K562 (cell line): ENCODE measurements around the genes RNF166 and PIEZO1.

GRCh38 chr16:88673593-88674520, 11.0 kb upstream of the MVD start:
- RAMPAGE, long total RNA, result no peak
- RRBS, result no CpG with 5 or more reads among the region's 24 CpGs
PRO-cap:
- standard, result no peak
- CoPRO, capped RNA only, 2 experiments, result no peak in any of the 2 experiments
- CoPRO, capped and uncapped RNA, 2 experiments, result no peak in any of the 2 experiments
- CoPRO, uncapped RNA only, 2 experiments, result no peak in any of the 2 experiments
CAGE:
- cytosol, long polyA plus RNA, result no peak
- long polyA plus RNA, result no peak
- nucleolus, long total RNA, result no peak
- nucleus, long polyA plus RNA, result no peak

GRCh38 chr16:88691769-88692613, 5.7 kb upstream of the SNAI3 start:
- RAMPAGE, long total RNA, result no peak
- RRBS, result 83% methylated on average over 5 of the region's 31 CpGs
PRO-cap:
- standard, result no peak
- CoPRO, capped RNA only, 2 experiments, result no peak in any of the 2 experiments
- CoPRO, capped and uncapped RNA, 2 experiments, result no peak in any of the 2 experiments
- CoPRO, uncapped RNA only, 2 experiments, result no peak in any of the 2 experiments
CAGE:
- cytosol, long polyA plus RNA, result no peak
- long polyA plus RNA, result no peak
- nucleolus, long total RNA, result no peak
- nucleus, long polyA plus RNA, result no peak

DNA sequence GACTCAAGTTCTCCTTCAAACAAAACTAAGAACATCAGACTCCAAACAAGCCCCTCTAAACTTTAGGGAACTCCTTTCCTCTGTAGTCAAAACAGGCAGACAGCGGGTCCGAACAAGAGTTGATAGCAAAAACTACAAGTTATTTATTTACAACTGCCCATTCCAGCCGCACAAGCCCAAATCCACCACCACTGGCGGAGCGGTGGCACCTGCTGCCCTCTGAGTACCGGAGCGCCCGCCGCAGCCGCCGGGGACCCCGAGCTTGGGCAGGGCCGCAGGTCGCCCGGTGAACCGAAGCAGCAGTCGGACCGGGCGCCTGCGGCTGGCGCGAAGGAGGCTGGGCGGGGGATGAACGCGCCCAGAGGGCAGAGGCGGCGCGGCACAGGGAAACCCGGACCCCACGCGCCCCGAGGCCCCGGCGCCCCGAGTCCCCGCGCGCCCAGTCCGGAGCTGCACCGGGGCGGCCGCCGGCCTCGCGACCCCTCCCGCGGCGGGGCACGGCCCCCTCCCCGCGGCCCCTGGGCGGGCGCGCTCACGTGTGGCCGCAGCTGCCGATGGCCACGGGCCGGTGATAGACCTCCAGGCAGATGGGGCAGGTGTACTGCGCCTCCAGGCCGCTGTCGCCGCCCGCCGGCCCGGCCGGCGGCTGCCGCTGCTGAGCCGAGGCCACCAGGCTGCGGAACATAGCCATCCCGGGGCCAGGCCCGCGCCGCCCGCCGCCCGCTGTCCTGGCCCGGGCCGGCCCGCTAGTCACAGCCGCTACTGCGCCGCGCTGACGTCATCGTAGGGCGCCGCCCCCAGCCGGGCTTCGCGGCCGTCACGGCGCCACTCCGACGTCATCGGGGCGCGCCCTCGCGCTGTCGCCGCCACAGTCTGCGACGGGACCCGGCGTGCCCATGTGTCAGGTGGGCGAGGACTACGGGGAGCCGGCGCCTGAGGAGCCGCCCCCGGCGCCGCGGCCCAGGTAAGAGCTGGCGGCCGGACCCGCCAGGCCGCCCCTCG, at the start of gene RNF166:
Gene RNF166, minus strand, starts transcription at position 774 of the 1,002 bp plus-strand sequence.
- RAMPAGE, long total RNA, result start-site peak on the plus strand centred at position 877 of the sequence, 57 bp wide, 266 and 173 reads in 2 replicates
- RRBS, result 2% methylated on average over 53 of the region's 122 CpGs
PRO-cap:
- standard, result bidirectional peak, plus-strand start at position 335 of the sequence, minus-strand start at position 219 of the sequence; bidirectional peak, plus-strand start at position 869 of the sequence, minus-strand start at position 754 of the sequence
- CoPRO, capped RNA only, 2 experiments, result peak in 2 of 2 experiments; most common plus-strand start position 839 of the sequence (in 1); most common minus-strand start position 754 of the sequence (in 2)
- CoPRO, capped and uncapped RNA, 2 experiments, result peak in 2 of 2 experiments; most common plus-strand start position 839 of the sequence (in 2); most common minus-strand start position 748 of the sequence (in 1)
- CoPRO, uncapped RNA only, 2 experiments, result peak in 1 of 2 experiments; most common plus-strand start position 871 of the sequence (in 1); most common minus-strand start position 685 of the sequence (in 1)
CAGE:
- cytosol, long polyA plus RNA, result start-site peak on the plus strand centred at position 882 of the sequence, 61 bp wide, 354 and 296 reads in 2 replicates
- long polyA plus RNA, result no peak
- nucleolus, long total RNA, result no peak
- nucleus, long polyA plus RNA, result start-site peak on the plus strand centred at position 883 of the sequence, 63 bp wide, 330 and 278 reads in 2 replicates

DNA sequence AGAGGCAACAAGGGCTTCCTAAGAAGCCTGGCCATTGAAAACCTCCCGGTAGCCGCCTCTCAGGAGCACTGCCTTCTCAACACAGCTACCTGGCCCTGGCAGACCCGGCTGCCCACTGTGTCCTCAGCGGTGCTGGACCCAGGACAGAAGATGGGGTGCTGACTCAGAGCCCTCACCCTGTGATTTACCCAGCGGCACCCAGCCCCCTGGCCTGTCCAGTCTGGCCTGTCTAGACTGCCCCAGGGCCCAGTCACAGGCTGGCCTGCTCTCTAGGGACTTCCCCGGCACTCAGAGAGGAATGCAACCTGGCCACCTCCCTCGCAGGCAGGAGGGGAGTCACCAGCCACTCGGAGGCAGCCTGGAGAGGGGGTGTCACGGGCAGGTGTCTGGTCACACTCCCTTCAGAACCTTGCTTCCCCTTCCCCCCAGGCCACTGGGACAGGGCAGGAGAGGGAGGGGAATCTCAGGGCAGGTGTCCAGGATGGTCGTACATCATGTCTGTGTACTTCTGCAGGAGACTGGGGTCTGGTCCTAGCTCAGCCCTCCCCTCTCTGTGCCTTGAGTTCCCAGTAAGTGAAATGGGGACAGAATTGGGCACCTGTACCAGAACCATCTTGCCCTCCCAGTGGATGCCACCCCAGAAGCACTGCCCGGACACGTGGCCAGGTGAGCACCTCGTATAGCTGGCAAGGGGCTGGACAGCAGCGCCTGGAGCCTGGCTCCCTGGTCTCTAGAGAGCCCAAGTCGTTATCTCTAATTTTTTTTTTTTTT, 19.9 kb downstream of the PIEZO1 start:
- RAMPAGE, long total RNA, result no peak
- RRBS, result 96% methylated on average over 3 of the region's 15 CpGs
PRO-cap:
- standard, result no peak
- CoPRO, capped RNA only, 2 experiments, result no peak in any of the 2 experiments
- CoPRO, capped and uncapped RNA, 2 experiments, result no peak in any of the 2 experiments
- CoPRO, uncapped RNA only, 2 experiments, result peak in 1 of 2 experiments; most common minus-strand start position 510 of the sequence (in 1)
CAGE:
- cytosol, long polyA plus RNA, result no peak
- long polyA plus RNA, result no peak
- nucleolus, long total RNA, result no peak
- nucleus, long polyA plus RNA, result no peak

- RAMPAGE, long total RNA, result no peak
- RRBS, result 60% methylated on average over 11 of the region's 36 CpGs
PRO-cap:
- standard, result bidirectional peak, plus-strand start at chr16:88780456, minus-strand start at chr16:88780262
- CoPRO, capped RNA only, 2 experiments, result peak in 2 of 2 experiments; most common plus-strand start chr16:88780456 (in 2); most common minus-strand start chr16:88780242 (in 1)
- CoPRO, capped and uncapped RNA, 2 experiments, result peak in 2 of 2 experiments; most common plus-strand start chr16:88780456 (in 2); most common minus-strand start chr16:88780233 (in 1)
- CoPRO, uncapped RNA only, 2 experiments, result peak in 1 of 2 experiments; most common plus-strand start chr16:88780073 (in 1); most common minus-strand start chr16:88780011 (in 1)
CAGE:
- cytosol, long polyA plus RNA, result no peak
- long polyA plus RNA, result no peak
- nucleolus, long total RNA, result no peak
- nucleus, long polyA plus RNA, result no peak
Observed at GRCh38 chr16:88779500-88780729, 5.1 kb downstream of the PIEZO1 start.

DNA sequence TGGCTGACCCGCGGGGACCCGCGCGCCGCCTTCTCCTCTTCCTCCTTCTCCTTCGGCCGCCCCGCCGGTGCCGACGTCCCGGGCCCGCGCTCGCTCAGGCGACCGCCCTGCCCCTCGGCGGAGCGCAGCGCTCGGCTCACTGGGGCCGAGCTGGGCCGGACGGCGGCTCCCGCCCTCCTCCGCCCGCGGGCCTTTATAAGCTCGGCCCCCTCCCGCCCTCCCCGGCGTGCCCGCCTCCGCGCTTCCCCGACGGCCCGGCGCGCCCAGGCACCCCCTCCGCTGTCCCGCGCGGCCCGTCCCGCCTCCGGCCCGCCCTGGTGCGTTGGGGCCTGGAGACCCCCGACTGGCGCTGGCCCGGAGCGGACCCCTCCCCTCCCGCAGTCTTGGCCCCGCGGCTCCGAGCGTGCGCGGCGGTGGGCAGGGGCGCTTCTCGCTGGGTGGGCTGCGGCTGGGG, at the start of gene PIEZO1:
Gene PIEZO1, minus strand, starts transcription at position 171 of the 454 bp plus-strand sequence.
- RAMPAGE, long total RNA, result no peak
- RRBS, result 1% methylated on average over 44 of the region's 67 CpGs
PRO-cap:
- standard, result bidirectional peak, plus-strand start at position 224 of the sequence, minus-strand start at position 171 of the sequence
- CoPRO, capped RNA only, 2 experiments, result peak in 2 of 2 experiments; most common plus-strand start position 224 of the sequence (in 2); most common minus-strand start position 171 of the sequence (in 2)
- CoPRO, capped and uncapped RNA, 2 experiments, result peak in 2 of 2 experiments; most common plus-strand start position 224 of the sequence (in 1); most common minus-strand start position 171 of the sequence (in 2)
- CoPRO, uncapped RNA only, 2 experiments, result peak in 2 of 2 experiments; most common plus-strand start position 224 of the sequence (in 2); most common minus-strand start position 171 of the sequence (in 2)
CAGE:
- cytosol, long polyA plus RNA, result start-site peak on the minus strand centred at position 125 of the sequence, 33 bp wide, 81 and 26 reads in 2 replicates
- long polyA plus RNA, result start-site peak on the minus strand centred at position 160 of the sequence, 176 bp wide, 56 and 136 reads in 2 replicates
- nucleolus, long total RNA, result no peak
- nucleus, long polyA plus RNA, result no peak

- RAMPAGE, long total RNA, result no peak
- RRBS, result 63% methylated on average over 11 of the region's 35 CpGs
PRO-cap:
- standard, result bidirectional peak, plus-strand start at chr16:88793853, minus-strand start at chr16:88793722
- CoPRO, capped RNA only, 2 experiments, result no peak in any of the 2 experiments
- CoPRO, capped and uncapped RNA, 2 experiments, result no peak in any of the 2 experiments
- CoPRO, uncapped RNA only, 2 experiments, result no peak in any of the 2 experiments
CAGE:
- cytosol, long polyA plus RNA, result no peak
- long polyA plus RNA, result no peak
- nucleolus, long total RNA, result no peak
- nucleus, long polyA plus RNA, result no peak
Observed at GRCh38 chr16:88793299-88794062, 8.5 kb upstream of the PIEZO1 start.

GRCh38 chr16:88804455-88805079, 978 bp downstream of the CDT1 start:
- RAMPAGE, long total RNA, result no peak
- RRBS, result 2% methylated on average over 11 of the region's 30 CpGs
PRO-cap:
- standard, result unidirectional peak, minus-strand start at chr16:88804609
- CoPRO, capped RNA only, 2 experiments, result no peak in any of the 2 experiments
- CoPRO, capped and uncapped RNA, 2 experiments, result peak in 2 of 2 experiments; most common plus-strand start chr16:88804610 (in 1); most common minus-strand start chr16:88804609 (in 2)
- CoPRO, uncapped RNA only, 2 experiments, result no peak in any of the 2 experiments
CAGE:
- cytosol, long polyA plus RNA, result no peak
- long polyA plus RNA, result no peak
- nucleolus, long total RNA, result no peak
- nucleus, long polyA plus RNA, result no peak

DNA sequence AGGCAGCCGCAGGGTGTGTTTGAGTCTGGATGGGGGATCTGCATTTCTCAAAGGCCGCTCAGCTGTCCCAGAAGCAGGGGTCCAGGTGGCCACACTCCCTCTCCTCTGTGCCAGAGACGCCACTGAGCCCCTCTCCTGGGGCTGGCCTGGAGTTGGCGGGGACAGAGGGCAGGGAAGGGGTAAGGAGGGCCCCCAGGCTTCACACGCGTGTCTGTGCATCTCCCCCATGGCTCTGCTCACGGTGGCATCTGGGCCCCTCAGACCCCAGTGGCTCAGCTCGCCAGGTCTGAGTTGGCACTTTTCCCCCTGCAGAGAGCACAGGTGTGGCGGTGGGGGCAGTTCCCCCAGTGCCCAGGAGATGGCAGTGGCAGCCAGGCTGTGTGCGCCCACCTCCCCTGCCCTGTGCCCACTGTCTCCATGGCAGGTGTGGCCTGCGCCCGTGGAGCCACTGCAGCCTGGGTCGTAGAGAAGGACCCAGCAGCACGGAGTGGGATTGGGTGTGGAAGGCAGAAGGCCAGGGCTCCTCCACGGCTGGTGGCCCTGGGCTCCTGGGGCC, 4.2 kb upstream of the APRT start:
- RAMPAGE, long total RNA, result no peak
- RRBS, result no CpG with 5 or more reads among the region's 15 CpGs
PRO-cap:
- standard, result no peak
- CoPRO, capped RNA only, 2 experiments, result no peak in any of the 2 experiments
- CoPRO, capped and uncapped RNA, 2 experiments, result no peak in any of the 2 experiments
- CoPRO, uncapped RNA only, 2 experiments, result no peak in any of the 2 experiments
CAGE:
- cytosol, long polyA plus RNA, result no peak
- long polyA plus RNA, result no peak
- nucleolus, long total RNA, result no peak
- nucleus, long polyA plus RNA, result no peak

DNA sequence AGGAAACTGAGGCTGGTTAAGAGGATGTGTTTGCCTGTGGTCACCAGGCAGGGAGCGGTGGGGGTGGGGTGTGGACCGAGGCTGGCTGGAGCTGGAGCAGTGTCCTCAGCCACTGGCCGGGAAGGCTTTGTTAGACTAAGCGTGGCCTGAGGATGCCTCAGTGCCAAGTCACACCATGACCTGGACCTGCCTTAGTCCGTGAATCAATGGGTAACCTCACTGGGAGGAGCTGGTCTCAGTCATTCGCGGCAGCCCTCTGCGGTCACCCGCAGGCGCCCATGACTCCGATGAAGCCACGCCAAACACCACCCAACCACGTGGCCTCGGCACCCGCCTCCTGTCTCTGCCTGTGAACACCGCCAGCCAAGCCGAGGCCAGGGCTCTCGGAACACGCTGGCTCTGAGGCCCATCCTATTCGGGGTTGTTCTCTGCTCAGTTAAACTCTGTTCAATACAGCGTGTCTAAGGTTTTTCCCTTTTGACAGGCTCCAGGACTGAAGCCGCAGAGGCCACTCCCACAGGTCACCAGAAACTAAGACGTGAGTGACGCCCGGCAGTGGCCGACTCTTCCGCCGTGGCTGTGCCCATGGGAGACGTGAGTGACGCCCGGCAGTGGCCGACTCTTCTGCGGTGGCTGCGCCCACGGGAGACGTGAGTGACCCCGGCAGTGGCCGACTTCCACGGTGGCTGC, 16.7 kb upstream of the PABPN1L start:
- RAMPAGE, long total RNA, result no peak
- RRBS, result 97% methylated on average over 7 of the region's 39 CpGs
PRO-cap:
- standard, result no peak
- CoPRO, capped RNA only, 2 experiments, result no peak in any of the 2 experiments
- CoPRO, capped and uncapped RNA, 2 experiments, result no peak in any of the 2 experiments
- CoPRO, uncapped RNA only, 2 experiments, result peak in 2 of 2 experiments; most common minus-strand start position 193 of the sequence (in 1)
CAGE:
- cytosol, long polyA plus RNA, result no peak
- long polyA plus RNA, result no peak
- nucleolus, long total RNA, result no peak
- nucleus, long polyA plus RNA, result no peak

GRCh38 chr16:88888903-88889420, 22.5 kb upstream of the PABPN1L start:
- RAMPAGE, long total RNA, result no peak
- RRBS, result no CpG with 5 or more reads among the region's 23 CpGs
PRO-cap:
- standard, result no peak
- CoPRO, capped RNA only, 2 experiments, result no peak in any of the 2 experiments
- CoPRO, capped and uncapped RNA, 2 experiments, result peak in 1 of 2 experiments; most common minus-strand start chr16:88888980 (in 1)
- CoPRO, uncapped RNA only, 2 experiments, result peak in 1 of 2 experiments; most common minus-strand start chr16:88889053 (in 1)
CAGE:
- cytosol, long polyA plus RNA, result no peak
- long polyA plus RNA, result no peak
- nucleolus, long total RNA, result no peak
- nucleus, long polyA plus RNA, result no peak

DNA sequence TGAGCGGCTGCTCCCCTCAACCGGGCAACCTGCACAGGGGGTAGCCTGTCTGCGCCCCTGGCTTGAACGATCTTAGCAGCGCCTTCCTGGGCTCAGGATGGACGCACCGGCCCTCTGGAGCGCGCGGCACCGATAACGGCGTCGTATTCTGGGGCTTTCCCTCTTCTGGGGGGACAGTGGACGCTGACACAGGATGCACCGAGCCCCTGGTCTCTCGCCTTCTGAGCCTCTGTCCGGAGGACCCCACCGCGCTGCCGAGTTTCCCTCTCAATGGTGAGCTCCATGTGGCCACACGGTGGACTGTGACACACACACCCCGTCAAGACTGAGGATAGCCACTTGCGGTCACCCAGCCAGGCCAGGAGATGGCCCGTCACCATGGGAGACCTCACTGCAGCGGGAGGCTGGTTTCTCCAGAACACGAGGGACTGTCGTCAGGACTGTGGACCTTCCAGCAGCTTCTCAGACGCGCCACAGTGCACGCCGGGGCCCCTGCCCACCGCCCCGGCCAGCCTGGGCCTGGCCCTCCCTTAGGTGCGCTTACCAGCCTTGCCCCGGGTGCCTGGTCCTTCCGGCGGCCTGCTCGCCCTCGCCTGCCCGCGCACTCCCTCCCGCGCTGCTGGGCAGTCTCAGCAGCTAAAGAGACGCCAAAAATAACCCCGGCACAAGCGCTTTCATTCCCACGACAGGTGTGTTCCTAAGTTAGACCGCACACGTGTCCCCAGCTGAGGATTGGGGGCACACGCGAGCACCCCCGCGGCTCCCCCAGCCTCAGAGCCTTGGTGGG, 30.0 kb upstream of the PABPN1L start:
- RAMPAGE, long total RNA, result no peak
- RRBS, result 90% methylated on average over 16 of the region's 54 CpGs
PRO-cap:
- standard, result no peak
- CoPRO, capped RNA only, 2 experiments, result no peak in any of the 2 experiments
- CoPRO, capped and uncapped RNA, 2 experiments, result no peak in any of the 2 experiments
- CoPRO, uncapped RNA only, 2 experiments, result peak in 2 of 2 experiments; most common minus-strand start position 655 of the sequence (in 2)
CAGE:
- cytosol, long polyA plus RNA, result no peak
- long polyA plus RNA, result no peak
- nucleolus, long total RNA, result no peak
- nucleus, long polyA plus RNA, result no peak

DNA sequence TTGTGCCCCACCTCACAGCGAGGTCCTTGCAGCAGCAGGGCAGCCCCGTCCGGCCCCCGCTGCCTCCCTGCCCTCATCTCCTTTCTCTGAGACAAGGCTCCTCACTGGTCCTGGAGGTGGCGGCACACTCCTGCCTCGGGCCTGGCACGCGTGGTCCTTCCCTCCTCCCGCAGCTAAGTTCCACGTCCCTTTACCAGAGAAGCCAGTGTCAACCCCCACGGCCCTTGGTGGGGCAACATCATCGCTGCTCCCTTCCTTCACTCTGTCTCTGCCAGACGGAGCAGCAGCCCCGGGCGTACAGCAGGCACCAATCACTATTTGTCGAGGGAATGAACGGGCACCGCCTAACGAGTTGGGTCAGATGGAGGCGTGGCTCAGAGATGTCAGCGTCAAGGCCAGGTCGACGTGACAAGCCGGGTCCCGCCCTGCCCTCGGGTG, 50.1 kb downstream of the CBFA2T3 start:
- RAMPAGE, long total RNA, result no peak
- RRBS, result no CpG with 5 or more reads among the region's 26 CpGs
PRO-cap:
- standard, result no peak
- CoPRO, capped RNA only, 2 experiments, result no peak in any of the 2 experiments
- CoPRO, capped and uncapped RNA, 2 experiments, result no peak in any of the 2 experiments
- CoPRO, uncapped RNA only, 2 experiments, result no peak in any of the 2 experiments
CAGE:
- cytosol, long polyA plus RNA, result no peak
- long polyA plus RNA, result no peak
- nucleolus, long total RNA, result no peak
- nucleus, long polyA plus RNA, result no peak

DNA sequence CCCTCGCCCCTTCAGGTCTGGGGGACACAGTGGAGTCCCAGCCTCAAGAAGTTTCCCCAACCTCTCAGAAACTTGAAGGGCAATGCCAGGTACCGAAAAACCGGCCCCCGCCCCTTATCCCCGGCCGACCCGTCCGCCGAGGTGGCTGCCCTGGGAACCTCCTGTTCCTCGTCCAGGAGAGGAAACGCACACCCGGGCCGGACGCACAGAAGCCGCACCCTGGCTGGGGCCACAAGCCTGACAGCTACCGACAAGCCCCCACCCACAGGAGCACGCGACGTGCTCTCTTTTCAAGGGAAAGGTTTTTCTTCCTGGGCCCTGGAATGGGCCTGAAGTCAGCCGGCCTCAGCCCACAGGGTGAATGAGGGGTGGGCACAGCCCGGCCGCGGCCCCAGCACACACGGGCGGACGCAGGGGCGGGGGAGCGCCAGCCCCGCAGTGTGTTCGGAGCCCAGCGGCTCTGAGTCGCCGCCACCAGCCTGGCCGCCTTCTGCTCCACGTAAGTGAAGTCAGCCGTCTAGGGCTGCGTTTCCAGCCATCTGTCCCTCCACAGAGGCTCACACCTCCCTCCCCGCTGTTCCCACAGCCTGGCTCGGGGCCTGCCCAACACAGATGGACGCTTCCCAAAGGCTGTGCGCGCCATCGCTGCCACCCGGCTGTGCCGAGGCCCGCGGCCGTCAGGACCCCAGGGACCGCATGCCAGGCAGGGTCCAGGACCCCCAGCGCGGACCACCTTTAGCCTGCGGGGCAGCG, 37.0 kb downstream of the CBFA2T3 start:
- RAMPAGE, long total RNA, result no peak
- RRBS, result 95% methylated on average over 8 of the region's 53 CpGs
PRO-cap:
- standard, result no peak
- CoPRO, capped RNA only, 2 experiments, result no peak in any of the 2 experiments
- CoPRO, capped and uncapped RNA, 2 experiments, result no peak in any of the 2 experiments
- CoPRO, uncapped RNA only, 2 experiments, result no peak in any of the 2 experiments
CAGE:
- cytosol, long polyA plus RNA, result no peak
- long polyA plus RNA, result no peak
- nucleolus, long total RNA, result no peak
- nucleus, long polyA plus RNA, result no peak

GRCh38 chr16:88992512-88993723, 15.9 kb upstream of the CBFA2T3 start:
- RAMPAGE, long total RNA, result no peak
- RRBS, result 5% methylated on average over 9 of the region's 32 CpGs
PRO-cap:
- standard, result bidirectional peak, plus-strand start at chr16:88992687, minus-strand start at chr16:88992378; bidirectional peak, plus-strand start at chr16:88993046, minus-strand start at chr16:88992906; bidirectional peak, plus-strand start at chr16:88993064, minus-strand start at chr16:88993133; bidirectional peak, plus-strand start at chr16:88993455, minus-strand start at chr16:88993334; bidirectional peak, plus-strand start at chr16:88993522, minus-strand start at chr16:88993510
- CoPRO, capped RNA only, 2 experiments, result peak in 2 of 2 experiments; most common plus-strand start chr16:88993064 (in 2); most common minus-strand start chr16:88992796 (in 1)
- CoPRO, capped and uncapped RNA, 2 experiments, result peak in 2 of 2 experiments; most common plus-strand start chr16:88993064 (in 2); most common minus-strand start chr16:88992983 (in 2)
- CoPRO, uncapped RNA only, 2 experiments, result peak in 2 of 2 experiments; most common plus-strand start chr16:88992640 (in 1); most common minus-strand start chr16:88993045 (in 1)
CAGE:
- cytosol, long polyA plus RNA, result no peak
- long polyA plus RNA, result no peak
- nucleolus, long total RNA, result no peak
- nucleus, long polyA plus RNA, result no peak

- RAMPAGE, long total RNA, result no peak
- RRBS, result 53% methylated on average over 3 of the region's 9 CpGs
PRO-cap:
- standard, result no peak
- CoPRO, capped RNA only, 2 experiments, result no peak in any of the 2 experiments
- CoPRO, capped and uncapped RNA, 2 experiments, result no peak in any of the 2 experiments
- CoPRO, uncapped RNA only, 2 experiments, result no peak in any of the 2 experiments
CAGE:
- cytosol, long polyA plus RNA, result no peak
- long polyA plus RNA, result no peak
- nucleolus, long total RNA, result no peak
- nucleus, long polyA plus RNA, result no peak
Observed at GRCh38 chr16:89064763-89065095, 28.9 kb upstream of the ACSF3 start.

GRCh38 chr16:89100867-89101559, 7.4 kb downstream of the ACSF3 start:
- RAMPAGE, long total RNA, result no peak
- RRBS, result 97% methylated on average over 4 of the region's 42 CpGs
PRO-cap:
- standard, result no peak
- CoPRO, capped RNA only, 2 experiments, result no peak in any of the 2 experiments
- CoPRO, capped and uncapped RNA, 2 experiments, result no peak in any of the 2 experiments
- CoPRO, uncapped RNA only, 2 experiments, result no peak in any of the 2 experiments
CAGE:
- cytosol, long polyA plus RNA, result no peak
- long polyA plus RNA, result no peak
- nucleolus, long total RNA, result no peak
- nucleus, long polyA plus RNA, result no peak